Metanephros (tissue), 2 donors: ENCODE measurements around the gene PVALEF.

DNA sequence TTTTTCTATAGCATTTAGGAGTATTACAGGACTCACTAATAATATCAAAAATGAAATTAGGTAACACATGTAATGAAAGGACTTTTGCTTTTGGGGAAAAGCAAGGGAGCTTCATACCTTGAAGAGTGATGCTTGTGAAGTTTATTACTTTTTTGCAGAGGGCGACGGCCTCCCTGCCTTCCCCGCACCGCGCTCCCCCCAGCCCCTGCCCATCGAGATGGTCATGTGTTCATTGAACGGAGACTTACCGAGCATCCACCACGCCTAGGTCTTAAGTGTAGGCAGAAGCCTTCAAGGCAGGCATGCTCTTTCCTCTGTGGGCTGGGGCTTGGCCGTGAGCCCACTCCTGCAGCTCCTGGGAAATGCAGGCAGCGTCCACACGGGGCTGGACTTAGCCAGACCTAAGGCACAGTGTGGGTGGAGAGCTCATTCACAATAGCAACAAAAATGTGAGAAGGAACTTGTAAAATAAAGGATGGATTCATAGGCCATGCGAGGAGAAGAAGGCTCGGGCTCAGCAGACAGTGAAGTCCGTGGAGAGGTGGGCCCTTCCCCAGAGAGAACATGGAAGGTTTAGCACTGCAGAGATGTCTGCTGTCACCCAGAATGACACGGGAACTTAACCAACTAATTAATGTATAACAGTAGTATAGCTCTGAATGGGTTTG, 19.3 kb downstream of the RNF213 start:
- RAMPAGE, long total RNA = no peak

DNA sequence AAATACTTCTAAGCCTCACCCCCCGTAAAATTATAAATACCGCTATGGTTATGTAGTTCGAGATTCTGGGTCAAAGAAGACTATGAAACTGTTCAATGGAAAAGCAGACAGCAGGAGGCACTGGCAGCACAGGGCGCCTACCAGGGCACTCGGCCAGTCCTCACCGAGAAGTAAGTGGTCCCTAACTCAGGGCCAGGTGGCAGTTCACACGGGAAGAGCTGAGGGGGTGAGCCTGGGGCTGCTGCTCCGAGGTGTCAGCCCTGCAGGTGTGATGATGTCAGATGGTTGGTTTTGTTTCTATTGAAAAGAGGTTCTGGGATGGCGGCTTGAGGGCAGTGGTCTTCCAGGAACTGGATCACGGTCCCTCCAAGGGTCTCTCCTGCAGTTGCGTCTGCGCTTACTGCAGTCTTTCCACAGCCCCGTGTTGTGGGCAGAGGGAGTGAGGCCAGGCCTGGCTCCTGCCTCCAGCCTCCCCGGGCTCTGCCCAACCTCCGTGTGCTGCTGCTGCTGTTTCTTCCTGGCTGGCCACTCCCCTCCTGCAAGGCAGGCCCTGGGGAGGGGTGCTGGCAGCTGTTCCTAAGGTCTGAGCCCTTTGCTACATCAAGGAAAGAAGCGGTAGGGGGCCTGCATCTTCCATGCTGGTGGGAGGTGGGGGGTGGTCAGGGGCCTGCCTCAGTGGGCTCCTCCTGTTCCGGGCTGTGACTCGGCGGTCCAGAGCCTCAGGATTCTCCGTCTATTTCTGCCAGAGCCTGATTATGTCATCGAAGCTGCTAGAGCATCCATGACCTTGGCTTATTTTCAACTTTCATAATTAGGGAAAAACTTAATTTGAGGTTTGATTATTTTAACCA, 22.6 kb downstream of the RNF213 start:
- RAMPAGE, long total RNA = no peak

DNA sequence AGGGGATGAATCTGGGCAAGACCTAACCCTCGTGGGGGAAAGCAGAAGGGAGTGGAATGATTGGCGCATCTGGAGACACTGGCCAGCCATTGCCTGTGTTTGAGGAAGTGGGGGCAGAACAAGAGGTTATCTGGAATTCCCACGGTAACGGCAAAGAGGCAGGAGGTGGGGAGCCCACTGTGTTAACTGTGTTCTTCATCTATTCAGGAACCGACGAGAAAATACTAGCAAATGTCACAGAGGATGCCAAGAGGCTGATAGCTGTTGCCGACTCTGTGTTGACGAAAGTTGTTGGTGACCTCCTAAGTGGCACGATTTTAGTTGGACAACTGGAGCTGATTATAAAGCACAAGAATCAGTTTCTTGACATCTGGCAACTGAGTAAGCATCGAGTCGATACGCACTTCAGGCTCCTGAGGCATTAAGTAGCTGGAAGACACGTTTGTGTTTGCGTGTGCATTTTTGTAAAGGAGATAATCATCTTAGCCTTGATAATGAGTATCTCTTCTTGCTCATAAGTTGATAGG, 67.0 kb downstream of the RNF213 start:
- RAMPAGE, long total RNA = no peak

DNA sequence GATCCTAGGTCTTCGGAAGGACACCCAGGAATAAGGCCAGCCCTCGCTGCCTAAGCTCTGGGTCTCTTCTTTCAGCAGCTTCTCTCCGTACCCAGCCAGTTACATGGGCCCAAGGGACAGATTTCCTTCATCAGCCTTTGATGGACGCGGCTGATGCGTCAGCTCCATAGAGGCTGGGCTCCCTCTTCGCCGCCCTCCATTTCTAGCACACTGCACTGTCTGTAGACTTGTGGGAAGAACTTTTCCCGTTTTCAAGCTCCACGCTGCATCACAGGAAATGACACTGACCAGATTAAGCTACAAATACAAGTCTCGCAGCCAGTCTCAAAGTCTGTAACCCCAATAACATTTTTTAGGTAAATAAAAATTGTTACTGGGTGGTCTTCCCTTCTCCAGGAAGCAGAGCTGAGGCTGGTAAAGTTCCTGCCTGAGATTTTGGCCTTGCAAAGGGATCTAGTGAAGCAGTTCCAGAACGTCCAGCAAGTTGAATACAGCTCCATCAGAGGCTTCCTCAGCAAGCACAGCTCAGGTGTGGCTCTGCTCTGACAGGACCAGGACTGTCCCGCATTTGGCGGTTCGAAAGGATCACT, 30.2 kb upstream of the ENDOV start:
- RAMPAGE, long total RNA = no peak

- RAMPAGE, long total RNA = no peak
Measured at GRCh38 chr17:80389390-80389980, 25.5 kb upstream of the ENDOV start.

GRCh38 chr17:80426747-80427227, 11.8 kb downstream of the ENDOV start:
- RAMPAGE, long total RNA = no peak

- RAMPAGE, long total RNA = no peak
Measured at GRCh38 chr17:80454286-80455206, 21.9 kb downstream of the NPTX1 start.

- RAMPAGE, long total RNA = no peak
Measured at GRCh38 chr17:80474218-80475013, 2.0 kb downstream of the NPTX1 start.

GRCh38 chr17:80774092-80774586, 217.5 kb upstream of the CHMP6 start:
- RAMPAGE, long total RNA = no peak

- RAMPAGE, long total RNA = no peak
Measured at GRCh38 chr17:80862745-80863424, 128.8 kb upstream of the CHMP6 start.

DNA sequence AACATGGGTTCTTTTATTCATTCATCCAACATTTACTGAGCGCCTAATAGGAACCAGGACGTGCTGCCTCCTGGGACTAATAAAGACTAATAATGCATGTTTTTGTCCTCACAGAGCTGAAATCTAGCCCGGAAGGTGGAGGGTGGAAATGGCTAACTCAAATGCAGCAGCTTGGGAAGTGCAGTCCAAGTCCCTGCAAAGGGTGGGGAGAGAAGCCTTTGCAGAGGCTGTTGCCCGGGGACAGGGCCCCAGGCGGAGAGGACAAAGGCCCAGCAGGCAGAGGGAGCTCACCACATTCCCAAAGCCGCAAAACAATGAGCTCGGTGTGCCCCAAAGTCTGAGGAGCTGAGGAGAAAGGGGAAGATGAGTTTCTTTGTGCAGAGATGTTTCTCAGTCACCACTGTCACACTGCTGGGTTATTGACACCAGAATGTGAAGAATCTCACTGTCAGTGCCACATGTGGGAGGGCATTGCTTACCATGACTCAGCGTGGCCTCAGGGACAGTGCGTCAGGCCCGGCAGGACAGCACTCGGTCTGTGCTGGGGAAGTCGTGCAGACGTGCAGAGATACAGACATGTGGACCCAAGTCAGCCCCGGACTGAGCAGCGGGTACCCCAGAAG, 118.2 kb upstream of the CHMP6 start:
- RAMPAGE, long total RNA = no peak

DNA sequence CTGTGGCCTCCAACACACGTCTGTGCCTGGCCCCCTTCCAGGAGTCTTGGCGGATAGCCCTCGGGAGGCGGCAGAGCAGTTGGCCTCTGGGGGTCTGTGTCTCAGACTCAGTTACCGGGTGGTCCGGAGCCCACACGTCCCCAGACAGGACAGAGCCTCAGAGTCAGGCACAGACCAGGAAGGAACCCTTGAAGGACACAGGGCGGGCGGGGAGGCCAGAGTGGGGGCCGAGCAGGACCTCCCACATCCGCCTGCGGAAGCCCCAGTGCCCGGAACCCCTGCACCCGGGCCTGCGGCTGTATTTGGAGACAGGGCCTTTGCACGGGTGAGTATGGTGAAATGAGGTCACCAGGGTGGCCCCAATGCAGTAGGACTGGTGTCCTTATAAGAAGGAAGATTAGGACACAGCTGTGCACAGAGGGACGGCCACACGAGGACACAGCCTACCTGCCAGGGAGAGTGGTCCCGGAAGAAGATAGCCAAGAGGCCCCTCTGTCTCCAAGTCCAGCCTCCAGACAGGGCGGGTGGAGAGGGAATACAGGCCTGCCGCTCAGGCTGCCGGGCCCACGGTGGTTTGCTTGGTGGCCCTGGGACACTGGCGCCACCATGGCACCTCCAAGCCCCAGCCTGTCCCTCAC, 22.3 kb upstream of the CHMP6 start:
- RAMPAGE, long total RNA = no peak

- RAMPAGE, long total RNA = no peak
Measured at GRCh38 chr17:81035773-81036257, 864 bp downstream of the BAIAP2 start.

GRCh38 chr17:81049167-81049916, 14.4 kb downstream of the BAIAP2 start:
- RAMPAGE, long total RNA = no peak

GRCh38 chr17:81133189-81133729, 32.0 kb upstream of the PVALEF start:
- RAMPAGE, long total RNA = no peak

GRCh38 chr17:81148656-81149675, 16.3 kb upstream of the PVALEF start:
- RAMPAGE, long total RNA = no peak

- RAMPAGE, long total RNA = no peak
Measured at GRCh38 chr17:81154854-81155190, 10.5 kb upstream of the PVALEF start.

GRCh38 chr17:81164815-81165598, at the start of gene PVALEF:
TSS of gene PVALEF (plus strand) at chr17:81165507.
- RAMPAGE, long total RNA = no peak

GRCh38 chr17:81251391-81251755, 12.3 kb downstream of the NDUFAF8 start:
- RAMPAGE, long total RNA = no peak

- RAMPAGE, long total RNA = no peak
Measured at GRCh38 chr17:81253606-81254226, 14.6 kb downstream of the NDUFAF8 start.